Epidermal melanocyte (primary cell): ENCODE results near the gene CTDSPL.

DNA sequence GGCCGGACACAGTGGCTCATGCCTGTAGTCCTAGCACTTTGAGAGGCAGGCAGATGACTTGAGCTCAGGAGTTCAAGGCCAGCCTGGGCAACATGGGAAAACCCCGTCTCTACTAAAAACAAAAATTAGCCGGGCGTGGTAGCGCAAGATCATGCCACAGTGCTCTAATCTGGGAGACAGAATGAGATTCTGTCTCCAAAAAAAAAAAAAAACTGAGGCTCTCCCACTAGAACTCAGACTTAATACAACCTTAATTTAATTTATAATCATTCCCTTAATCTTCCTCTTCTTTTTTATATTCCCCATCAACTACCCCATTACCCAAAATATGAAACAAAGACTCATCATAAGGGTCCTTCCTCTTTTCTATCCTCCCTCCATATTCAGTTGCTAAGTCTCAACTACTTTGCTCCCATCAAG lies 33.9 kb downstream of the LRRFIP2 start:
- RRBS: no CpG with 5 or more reads among the region's 5 CpGs

DNA sequence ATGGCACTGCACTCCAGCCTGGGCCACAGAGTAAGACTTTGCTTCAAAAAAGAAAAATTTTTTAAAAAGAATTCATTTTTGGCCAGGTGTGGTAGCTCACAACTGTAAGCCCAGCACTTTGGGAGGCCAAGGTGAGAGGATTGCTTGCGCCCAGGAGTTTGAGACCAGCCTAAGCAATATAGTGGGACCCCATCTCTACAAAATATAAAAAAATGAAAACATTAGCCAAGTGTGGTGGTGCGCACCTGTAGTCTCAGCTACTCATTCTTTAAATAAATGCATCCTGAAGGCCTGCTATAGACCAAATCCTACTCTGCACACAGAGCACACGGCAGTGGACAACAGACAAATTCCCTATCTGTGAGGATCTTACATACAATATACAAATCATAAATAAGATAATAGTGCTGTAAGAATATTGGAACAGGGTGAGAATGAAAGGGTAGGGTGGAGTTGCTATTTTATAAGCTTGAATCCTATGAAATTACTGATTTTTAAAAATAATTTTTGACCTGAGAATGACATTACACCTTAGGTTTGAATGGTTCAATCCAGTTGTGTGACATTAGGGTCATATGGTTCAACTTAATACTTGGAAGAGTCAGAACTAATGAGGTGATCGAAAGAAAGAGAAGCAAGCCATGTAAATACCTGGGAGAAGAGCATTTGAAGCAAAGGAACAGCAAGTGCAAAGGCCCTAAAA lies 6.7 kb upstream of the LRRFIP2 start:
- RRBS: no CpG with 5 or more reads among the region's 4 CpGs

DNA sequence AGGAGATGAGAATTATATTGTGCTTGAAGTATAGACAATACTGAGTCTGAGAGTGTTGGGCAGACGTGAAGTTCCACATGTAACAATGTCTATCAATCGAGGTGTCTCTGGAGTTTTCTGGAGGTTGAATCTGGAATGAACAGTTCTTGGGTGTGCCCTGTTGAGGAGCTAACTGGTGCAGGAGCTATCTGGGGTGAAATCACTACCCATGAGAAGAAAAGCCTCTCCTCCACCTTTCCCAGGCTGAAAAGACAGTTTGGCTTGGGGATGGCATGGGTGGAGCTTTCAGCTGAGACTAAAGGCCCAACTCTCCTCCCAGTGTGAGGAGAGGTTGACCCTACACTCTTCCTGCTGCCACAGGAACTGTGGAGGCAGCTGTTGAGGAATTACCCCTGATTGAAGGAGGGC lies 14.4 kb upstream of the GOLGA4 start:
- RRBS: no CpG with 5 or more reads among the region's 2 CpGs

- RRBS: no CpG with 5 or more reads among the region's 5 CpGs
These were observed 9.5 kb upstream of the GOLGA4 start for GRCh38 chr3:37233528-37233950.

DNA sequence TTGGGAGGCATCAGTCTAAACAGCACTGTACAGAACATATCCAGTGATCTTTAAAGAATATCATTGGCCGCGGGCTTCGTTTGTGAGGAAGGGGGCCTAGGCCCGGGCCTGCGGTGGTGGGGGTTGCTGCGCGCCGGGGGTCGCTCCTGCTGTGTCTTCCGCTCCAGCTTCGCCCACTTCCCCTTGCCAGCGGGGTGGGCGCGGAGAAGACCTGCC lies 32.3 kb downstream of the GOLGA4 start:
- RRBS: no CpG with 5 or more reads among the region's 14 CpGs

DNA sequence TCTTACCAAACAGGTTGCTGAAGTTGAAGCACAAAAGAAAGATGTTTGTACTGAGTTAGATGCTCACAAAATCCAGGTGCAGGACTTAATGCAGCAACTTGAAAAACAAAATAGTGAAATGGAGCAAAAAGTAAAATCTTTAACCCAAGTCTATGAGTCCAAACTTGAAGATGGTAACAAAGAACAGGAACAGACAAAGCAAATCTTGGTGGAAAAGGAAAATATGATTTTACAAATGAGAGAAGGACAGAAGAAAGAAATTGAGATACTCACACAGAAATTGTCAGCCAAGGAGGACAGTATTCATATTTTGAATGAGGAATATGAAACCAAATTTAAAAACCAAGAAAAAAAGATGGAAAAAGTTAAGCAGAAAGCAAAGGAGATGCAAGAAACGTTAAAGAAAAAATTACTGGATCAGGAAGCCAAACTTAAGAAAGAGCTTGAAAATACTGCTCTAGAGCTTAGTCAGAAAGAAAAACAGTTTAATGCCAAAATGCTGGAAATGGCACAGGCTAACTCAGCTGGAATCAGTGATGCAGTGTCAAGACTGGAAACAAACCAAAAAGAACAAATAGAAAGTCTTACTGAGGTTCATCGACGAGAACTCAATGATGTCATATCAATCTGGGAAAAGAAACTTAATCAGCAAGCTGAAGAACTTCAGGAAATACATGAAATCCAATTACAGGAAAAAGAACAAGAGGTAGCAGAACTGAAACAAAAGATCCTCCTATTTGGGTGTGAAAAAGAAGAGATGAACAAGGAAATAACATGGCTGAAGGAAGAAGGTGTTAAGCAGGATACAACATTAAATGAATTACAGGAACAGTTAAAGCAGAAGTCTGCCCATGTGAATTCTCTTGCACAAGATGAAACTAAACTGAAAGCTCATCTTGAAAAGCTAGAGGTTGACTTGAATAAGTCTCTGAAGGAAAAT lies 81.6 kb downstream of the GOLGA4 start:
- RRBS: no CpG with 5 or more reads among the region's 3 CpGs

GRCh38 chr3:37387512-37387900 lies 64.4 kb upstream of the ITGA9 start:
- RRBS: no CpG with 5 or more reads among the region's 5 CpGs

DNA sequence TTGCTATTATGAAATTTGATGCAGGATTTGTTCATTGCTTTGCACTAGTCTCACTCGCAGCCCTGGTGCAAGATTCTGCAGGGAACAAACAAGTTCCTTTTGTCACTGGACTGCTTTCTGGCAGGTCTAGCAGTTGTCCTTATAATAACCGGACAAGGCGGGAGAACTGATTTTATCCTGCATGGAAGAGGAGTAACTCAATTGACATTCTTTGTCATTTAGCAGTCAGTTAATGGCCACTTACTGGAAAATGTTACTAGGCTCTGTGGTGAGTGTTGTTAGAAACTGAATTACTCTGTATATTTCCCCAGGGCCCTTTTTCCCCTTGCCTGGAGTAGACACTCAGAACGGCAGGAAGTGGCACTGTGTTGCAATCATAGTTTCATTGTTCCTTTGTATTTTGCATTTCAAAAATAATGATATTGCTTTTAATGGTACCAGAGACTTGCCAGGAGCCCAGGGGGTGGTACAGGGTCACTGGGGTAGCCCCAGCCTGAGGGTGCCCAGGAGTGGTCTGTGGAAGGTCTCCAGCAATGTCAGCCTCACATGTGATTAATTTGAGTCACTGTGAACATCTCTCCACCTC lies 41.1 kb downstream of the ITGA9 start:
- RRBS: no CpG with 5 or more reads among the region's 4 CpGs

DNA sequence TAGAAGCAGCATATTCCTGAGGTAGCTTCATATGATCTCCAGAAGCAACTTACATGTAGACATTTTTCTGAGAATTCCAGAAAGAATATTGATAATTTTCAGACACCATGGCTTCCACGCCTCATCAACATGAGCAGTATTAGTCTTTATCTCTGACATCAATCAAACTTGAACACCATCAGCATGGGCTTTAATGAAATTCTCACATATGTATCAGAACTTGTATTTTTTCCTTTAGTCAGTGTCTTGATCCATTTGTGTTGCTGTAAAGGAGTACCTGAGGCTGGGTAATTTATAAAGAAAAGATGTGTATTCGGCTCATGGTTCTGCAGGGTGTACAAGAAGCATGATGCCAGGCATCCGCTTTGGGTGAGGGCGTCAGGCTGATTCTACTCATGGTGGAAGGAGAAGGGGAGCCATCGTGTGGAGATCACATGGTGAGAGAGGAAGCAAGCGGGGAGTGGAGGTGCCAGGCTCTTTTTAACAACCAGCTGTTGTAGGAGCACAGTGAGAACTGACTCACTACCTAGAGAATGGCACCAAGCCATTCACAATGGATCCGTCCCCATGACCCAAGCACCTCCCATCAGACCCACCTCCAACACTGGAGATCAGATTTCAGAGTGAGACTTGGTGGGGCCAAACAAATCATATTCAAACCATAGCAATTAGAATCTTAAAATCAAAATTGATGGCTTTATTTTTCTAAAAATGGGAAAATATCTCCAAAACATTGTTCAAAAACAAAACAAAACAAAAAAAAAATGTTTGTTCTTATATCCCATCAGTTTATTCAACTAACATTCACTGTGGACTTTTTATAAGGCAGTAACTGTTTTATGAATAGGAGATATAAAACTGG lies 149.8 kb downstream of the ITGA9 start:
- RRBS: no CpG with 5 or more reads among the region's 7 CpGs

DNA sequence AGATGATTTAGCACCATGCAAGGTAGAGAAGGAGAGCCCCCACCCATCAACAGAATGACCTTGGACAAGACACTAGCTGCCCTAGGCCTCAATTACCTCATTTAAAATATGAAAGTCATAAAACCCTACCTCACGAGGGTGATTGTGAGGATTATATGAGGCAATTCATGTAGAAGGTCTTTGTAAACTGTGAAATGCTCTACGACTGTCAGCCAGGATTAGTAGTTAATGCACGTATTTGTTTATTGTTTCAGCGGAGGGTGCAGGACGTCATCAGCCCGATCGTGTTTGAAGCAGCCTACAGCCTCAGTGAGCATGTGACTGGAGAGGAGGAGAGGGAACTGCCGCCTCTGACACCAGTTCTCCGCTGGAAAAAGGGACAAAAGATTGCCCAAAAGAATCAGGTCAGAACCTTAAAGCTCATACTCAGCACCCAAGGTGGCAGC lies 177.0 kb downstream of the ITGA9 start:
- RRBS: no CpG with 5 or more reads among the region's 9 CpGs

DNA sequence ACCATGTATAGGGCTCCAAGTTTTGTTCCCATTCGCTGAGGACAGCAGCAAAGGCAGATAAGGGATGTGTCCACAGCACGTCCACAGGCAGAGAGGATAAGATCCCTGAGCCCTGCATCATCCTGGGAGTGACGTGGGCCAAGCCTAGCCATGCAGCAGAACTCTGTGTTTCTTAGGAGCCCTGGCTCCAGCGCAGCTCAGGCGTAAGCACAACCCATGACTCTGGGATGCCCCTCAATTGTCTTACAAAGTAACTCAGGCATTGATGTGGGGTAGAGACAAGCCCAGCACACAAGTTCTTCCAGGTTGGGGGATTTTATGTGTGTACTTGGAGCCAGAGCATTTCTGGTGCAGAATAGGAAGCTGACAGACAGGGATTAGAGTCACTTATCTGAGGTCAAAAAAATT lies 194.3 kb upstream of the CTDSPL start:
- RRBS: no CpG with 5 or more reads among the region's 5 CpGs

DNA sequence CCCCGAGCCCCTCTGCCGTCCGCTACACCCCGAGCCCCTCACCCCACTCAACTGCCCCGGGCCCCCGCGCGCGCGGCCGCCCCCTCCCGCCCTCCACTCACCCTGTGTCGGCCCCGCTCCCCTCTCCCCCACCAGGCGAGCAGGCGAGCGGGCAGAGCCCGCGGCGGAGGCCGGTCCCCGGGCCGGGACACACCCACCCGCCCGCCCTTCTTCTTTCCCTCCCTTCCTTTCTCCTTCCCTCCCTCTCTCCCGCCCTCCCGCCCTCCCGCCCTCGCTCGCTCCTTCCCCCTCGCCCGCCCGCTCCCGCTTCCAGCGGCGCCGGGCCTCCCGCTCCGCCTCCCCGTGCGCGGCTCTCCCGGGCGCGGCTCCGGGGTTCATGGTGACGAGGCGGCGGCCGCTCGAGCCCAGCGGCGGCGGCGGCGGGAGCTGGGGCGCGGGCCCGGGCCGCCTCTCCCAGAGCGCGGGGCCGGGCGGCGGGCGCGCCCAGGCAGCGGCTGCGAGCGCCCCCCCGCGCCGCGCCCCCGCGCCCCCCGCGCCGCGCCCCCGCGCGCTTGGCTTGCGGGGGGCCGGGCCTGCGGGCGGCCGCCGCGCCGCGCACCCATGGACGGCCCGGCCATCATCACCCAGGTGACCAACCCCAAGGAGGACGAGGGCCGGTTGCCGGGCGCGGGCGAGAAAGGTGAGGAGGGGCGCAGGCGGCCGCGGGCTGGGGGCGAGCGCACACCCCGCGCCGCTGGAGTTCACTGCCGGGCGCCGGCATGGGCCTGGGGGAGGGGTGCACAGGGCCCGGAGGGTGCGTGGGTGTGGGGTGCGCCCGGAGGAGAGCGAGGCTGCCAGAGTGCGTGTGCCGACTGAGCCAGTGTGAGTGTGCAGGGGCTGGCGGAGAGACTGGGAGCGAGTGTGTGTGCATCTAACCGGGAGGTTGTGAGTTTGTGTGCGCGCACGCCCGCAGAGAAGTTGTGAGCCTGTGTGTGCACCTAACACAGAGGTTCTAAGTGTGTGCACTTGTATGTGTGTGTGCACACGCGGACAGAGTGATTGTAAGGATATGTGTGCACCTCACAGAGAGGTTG lies at the start of gene CTDSPL:
TSS of gene CTDSPL (plus strand) at position 281 of the 1,073 bp plus-strand sequence.
- RRBS: 3% methylated on average over 56 of the region's 128 CpGs

DNA sequence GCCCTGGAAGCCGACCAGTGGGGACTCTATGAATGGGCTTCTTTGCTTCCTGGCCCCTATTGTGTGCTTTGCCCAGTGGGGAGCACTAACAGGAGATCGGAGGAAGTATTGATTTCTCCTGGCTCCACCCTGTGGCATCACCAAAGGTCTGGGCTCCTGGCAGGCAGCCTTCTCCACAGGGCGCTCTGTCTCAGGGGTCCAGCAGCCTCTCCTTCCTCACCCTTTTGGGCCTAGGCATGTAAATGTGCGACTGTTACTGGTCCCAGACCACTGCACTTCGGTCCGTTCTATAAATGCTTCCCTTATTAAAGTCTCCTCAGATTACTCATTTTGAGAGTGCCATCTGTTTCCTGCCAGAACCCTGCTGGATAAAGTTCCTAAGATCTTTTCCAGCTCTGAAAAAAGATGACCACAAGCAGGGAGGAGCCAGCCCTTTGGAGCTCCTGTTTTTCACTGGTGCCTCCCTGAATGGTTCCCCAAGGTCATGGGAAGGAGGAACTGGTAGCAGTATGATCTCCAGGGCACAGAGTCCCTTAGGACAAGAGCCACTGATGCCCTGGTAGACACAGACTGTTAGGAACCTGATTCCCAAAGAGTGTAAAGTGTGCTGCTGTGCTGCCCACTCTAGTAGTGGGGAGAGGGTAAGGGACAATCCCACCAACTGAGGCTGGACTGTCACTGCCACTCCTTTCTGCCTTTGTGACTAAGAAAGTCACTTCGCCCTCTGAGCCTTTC lies 44.6 kb downstream of the CTDSPL start:
- RRBS: no CpG with 5 or more reads among the region's 7 CpGs

DNA sequence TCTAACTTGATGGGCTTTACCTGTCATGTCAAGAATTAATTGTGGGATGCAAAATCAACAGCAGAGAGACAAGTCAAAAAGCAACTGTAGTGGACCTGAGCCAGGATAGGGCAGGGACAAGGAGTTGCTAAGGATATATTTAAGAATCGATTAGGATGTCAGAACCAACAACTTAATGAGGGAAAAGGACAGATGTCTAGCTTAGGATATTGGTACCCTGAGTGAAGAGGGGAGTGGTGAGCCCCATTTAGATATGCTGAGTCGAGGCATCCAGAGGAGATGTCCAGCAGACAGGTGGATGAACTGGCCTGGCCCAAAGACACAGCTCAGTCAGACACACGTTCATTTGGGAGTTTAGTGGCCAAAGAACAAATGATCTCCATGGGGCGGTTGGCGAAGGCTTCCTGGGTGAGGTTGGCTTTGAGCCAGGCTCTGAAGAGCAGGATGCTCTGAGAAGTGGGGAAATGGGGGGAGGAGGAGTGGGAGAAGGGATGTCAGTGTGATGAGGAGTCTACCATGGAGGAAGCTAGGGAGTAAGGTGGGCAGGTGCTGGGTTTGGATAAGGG lies 47.6 kb upstream of the VILL start:
- RRBS: no CpG with 5 or more reads among the region's 5 CpGs

GRCh38 chr3:37951473-37952318 lies 38.9 kb upstream of the VILL start:
- RRBS: no CpG with 5 or more reads among the region's 3 CpGs

DNA sequence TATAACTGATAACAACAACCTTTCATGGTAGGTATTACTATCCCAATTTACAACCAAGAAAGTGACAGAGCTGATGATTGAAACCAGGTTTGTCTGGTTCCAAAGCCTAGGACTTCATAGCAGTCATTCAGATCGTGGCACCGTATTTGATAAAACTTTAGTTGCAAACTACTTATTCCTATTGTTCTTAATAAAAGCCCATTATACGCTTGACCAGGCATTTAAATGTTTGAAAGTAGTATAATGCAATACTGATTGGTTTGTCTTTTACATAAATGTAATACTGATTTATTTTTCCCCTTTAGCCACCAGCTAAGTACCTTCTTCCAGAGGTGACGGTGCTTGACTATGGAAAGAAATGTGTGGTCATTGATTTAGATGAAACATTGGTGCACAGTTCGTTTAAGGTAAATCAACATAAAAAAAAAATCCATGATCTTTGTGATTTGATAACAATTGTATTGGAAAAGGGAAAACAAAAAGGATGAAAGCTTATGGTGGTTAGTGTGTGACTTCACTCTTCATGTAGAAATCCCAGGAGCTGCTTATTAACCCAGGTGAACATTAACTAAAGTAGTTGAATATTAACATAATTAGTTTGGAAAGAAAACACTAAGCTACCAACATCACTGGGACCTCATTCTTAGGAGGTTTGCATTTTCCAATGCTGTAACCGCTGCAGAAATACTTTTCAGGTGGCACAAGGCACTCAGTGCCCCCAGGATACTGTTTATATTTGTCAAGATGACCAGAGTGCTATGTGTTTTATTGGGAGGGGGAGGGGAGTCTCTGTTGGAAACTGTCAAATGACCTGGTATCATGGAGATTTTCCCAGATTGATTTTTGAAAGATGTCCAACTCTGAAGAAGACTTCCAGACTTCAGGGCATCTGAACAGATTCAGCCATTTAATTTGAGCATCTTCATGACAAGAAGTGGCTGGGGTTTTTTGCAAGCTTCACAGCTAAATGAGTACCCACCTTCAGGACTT lies 26.0 kb upstream of the VILL start:
- RRBS: no CpG with 5 or more reads among the region's 6 CpGs

GRCh38 chr3:38003732-38004777 lies 13.5 kb downstream of the VILL start:
- RRBS: no CpG with 5 or more reads among the region's 20 CpGs

DNA sequence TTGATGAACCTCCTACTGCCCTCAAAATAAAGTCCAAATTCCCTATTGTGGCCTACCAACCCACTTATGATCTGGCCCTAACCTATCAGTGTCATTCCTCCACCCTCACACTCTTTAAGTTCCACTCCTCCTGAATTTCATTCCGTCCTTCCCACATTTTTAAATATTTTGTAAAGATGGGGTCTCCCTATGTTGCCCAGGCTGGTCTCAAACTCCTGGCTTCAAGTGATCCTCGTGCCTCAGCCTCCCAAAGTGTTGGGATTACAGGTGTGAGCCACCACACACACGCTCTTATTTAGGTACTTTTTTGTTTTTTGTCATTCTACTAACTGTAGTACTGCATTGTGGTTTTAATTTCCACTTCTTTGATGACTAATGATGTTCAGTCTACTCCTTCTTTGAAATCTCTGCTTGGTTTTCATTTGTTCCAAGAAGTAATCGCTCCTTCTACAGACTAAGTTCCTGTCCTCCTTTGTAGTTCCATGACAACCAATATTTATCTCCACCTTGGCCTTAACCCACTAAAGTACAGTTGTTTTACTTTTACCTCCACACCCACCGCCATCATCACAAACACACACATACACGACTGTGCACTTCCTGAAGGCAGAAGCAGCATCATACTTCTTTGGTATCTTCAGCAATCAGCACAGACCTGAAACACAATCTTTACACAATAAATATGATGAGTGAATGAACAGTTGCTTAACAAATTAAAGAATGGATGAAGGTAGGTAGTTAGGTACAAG lies 561 bp upstream of the DLEC1 start:
- RRBS: no CpG with 5 or more reads among the region's 6 CpGs

- RRBS: no CpG with 5 or more reads among the region's 8 CpGs
These were observed 2.1 kb downstream of the EXOG start for GRCh38 chr3:38498139-38498737.